ENCODE measurements around the genes APOH, PRKCA and HELZ.

GRCh38 chr17:65156324-65157440 lies 19.5 kb downstream of the RGS9 start:
- PRO-cap, 6 experiments, result no peak in any of the 6 experiments
- RAMPAGE, long total RNA, 2 experiments, result no peak in any of the 2 experiments
- RRBS, result no CpG with 5 or more reads among the region's 26 CpGs

GRCh38 chr17:65555660-65556365 lies 5.6 kb downstream of the AXIN2 start:
- PRO-cap, 6 experiments, result peak in 2 of 6 experiments; most common plus-strand start chr17:65556218 (in 2); most common minus-strand start chr17:65556060 (in 2)
- RAMPAGE, long total RNA, 2 experiments, result no peak in any of the 2 experiments
- RRBS, result no CpG with 5 or more reads among the region's 12 CpGs

DNA sequence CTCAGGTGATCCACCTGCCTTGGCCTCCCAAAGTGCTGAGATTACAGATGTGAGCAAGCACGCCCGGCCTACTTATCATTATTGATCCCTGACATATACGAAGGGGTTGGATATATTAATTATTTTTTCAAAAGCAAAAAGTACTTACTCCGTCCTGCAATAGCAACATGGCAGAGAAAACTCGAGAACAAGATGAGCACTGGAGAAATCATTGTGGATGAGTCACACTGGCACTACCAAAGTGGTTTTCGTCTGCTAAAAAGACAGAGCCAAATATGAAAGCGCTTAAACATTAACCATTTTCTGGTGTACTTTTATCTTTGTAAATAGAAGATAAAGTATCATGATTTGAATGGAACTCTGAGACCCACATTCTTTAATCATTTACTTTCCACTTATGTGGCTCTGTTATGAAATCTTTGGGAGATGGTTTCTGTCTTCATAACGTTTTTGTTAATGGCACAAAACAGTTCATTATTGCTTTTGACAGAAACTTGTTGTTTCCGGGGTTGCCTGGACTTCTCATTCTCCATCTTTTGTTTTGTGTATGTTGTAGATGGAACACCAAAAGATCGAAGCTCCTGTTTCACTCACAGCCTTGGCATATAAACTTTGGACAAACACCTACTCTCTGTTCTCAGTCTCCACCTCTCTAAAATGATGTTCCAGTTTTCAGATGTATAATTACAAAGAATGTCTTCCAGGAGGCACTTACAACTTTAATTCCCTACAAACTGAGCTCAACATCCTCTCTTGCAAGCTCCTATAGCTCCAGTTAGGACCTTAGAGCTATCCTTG lies at the start of gene APOH:
TSS of gene APOH (minus strand) at position 248 of the 798 bp plus-strand sequence.
- PRO-cap, 6 experiments, result no peak in any of the 6 experiments
- RAMPAGE, long total RNA, 2 experiments, result no peak in any of the 2 experiments
- RRBS, result no CpG with 5 or more reads among the region's 10 CpGs

DNA sequence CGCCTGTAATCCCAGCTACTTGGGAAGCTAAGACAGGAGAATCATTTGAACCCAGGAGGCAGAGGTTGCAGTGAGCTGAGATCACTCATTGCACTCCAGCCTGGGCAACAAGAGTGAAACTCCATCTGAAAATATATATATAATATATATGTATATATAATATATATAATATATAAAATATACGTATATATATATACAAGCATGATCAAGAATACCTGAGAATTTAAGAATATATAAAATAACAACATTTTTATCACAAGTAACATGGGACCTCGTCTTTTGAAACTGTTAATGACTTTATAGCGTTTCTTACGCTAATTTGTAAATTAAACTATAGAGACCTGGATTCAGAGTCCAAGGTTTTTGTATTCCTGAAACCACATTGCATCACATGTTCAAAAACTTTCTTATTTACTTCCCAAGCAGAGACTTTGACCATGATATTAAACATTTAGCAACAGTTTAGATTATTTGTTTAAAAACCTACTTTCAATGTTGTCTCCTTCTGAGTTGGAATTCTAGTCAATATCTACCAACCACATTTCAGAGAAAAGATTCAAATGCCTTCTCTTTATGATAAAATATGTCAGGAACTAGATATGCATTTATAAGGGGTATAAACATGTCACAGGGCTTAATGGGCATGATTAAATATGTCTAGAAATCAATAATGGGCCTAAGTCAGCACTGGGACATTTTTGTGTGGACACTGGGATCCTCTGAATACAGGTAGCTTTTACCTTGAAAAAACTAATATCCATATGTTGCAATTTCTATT lies 6.1 kb upstream of the APOH start:
- PRO-cap, 6 experiments, result no peak in any of the 6 experiments
- RAMPAGE, long total RNA, 2 experiments, result no peak in any of the 2 experiments
- RRBS, result no CpG with 5 or more reads among the region's 5 CpGs

GRCh38 chr17:66296272-66296642 lies 6.2 kb upstream of the PRKCA start:
- PRO-cap, 6 experiments, result no peak in any of the 6 experiments
- RAMPAGE, long total RNA, 2 experiments, result no peak in any of the 2 experiments
- RRBS, result no CpG with 5 or more reads among the region's 5 CpGs

DNA sequence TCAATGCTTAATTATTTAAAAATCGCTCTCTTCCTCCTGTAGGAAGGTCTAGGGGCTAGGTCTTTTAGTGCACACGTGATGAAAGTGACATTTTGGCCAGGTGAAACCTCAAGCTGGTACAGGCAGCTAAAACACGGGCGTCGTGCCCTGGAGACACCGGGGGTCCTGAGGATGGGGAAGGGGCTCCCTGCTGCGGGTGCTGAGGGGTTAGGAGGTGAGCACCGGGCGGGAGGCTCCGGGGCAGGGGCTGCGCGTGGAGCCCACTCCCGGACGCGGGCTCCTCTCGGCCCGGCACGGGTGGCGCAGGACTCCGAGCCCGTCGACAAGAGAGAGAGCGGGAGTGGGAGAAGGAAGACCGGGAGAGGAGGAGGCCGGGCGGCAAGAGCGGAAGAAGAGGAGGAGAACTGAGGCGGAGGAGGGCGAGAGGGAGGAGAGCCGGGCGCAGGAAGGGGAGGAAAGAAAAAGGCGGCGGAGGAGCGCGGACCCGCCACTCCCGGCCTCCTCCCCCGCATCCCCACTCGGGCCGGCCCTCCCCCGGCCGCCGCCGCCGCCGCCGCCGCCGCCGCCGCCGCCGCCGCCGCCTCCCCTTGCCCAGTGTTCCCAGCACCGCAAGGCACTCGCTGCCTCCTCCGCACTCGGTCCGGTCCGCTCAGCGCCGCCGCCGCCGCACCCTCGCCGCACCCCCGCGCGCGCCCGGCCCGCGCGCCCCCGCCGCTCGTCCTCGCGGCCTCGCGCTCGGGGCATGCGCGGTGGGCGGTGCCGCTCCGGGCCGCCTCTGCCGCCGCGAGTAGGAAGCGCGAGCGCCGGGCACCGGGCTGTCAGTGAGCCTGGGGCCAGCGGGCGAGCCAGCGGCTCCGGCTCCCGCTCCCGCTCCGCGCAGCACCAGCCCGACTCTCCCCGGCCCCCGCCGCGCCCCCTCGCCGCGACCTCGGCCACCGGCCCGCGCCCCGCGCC lies at the start of gene PRKCA:
TSS of gene PRKCA (plus strand) at position 818 of the 954 bp plus-strand sequence.
- PRO-cap, 6 experiments, result peak in 6 of 6 experiments; most common plus-strand start position 821 of the sequence (in 6); most common minus-strand start position 691 of the sequence (in 6)
- RAMPAGE, long total RNA, 2 experiments, result no peak in any of the 2 experiments
- RRBS, result 2% methylated on average over 80 of the region's 120 CpGs

GRCh38 chr17:66610147-66610868 lies 224.6 kb upstream of the CACNG5 start:
- PRO-cap, 6 experiments, result no peak in any of the 6 experiments
- RAMPAGE, long total RNA, 2 experiments, result no peak in any of the 2 experiments
- RRBS, result no CpG with 5 or more reads among the region's 10 CpGs

DNA sequence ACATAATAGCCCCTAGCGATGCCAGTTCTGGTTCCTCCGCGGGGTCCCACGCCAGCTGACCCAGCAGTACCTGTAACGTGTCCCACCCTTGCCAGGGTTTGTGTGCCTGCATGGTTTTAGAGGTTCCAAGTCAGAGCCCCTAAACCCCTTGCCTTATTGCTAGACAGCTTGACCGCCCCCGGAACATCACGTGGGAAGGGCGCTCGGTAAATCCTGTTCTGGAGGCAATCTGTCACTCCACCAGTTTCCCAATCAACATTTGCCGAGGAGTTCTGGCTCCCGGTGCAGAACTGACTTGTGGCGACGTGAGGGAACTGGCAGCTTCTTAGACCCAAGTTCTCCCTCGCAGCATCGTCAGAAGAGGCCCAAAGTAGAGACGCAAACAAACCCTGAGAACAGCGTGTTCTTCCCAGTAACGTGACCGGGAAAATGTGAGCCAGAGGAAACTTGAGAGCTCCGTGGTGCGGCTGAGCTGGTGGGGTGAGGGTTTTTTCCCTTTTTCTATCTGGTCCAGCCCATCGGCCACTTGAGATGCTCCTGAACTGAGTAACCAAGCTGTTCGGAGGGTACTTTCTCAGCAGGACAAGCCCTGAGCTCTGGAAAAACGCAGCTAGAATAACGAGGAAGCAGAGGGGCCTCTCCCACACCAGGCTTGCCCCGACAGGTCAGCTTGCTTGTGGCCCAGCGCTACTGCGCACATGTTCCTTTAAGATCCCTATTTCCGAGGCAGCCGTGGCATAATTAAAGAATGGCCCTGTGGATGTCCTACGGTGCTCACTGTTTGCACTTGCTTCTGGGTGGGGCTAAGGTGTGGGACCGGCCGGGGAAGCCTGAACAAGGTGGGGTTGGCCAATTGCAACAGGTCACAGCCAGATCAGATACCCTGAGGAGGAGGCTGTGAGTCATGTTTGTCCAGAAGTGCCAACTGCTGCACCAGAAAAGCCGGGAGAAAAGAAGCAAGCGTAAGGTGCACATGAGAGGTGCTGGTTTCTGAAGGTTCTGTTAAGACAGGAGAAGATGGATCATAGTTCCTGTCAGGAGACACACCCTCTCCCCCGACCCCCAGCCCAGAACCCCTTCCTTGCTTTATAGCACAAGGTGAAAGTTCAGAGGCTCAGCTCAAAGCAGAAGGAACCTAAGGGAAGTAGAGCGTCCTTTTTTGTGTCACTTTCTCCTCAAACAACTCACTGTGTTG lies 158.7 kb upstream of the CACNG5 start:
- PRO-cap, 6 experiments, result no peak in any of the 6 experiments
- RAMPAGE, long total RNA, 2 experiments, result no peak in any of the 2 experiments
- RRBS, result 86% methylated on average over 6 of the region's 38 CpGs

DNA sequence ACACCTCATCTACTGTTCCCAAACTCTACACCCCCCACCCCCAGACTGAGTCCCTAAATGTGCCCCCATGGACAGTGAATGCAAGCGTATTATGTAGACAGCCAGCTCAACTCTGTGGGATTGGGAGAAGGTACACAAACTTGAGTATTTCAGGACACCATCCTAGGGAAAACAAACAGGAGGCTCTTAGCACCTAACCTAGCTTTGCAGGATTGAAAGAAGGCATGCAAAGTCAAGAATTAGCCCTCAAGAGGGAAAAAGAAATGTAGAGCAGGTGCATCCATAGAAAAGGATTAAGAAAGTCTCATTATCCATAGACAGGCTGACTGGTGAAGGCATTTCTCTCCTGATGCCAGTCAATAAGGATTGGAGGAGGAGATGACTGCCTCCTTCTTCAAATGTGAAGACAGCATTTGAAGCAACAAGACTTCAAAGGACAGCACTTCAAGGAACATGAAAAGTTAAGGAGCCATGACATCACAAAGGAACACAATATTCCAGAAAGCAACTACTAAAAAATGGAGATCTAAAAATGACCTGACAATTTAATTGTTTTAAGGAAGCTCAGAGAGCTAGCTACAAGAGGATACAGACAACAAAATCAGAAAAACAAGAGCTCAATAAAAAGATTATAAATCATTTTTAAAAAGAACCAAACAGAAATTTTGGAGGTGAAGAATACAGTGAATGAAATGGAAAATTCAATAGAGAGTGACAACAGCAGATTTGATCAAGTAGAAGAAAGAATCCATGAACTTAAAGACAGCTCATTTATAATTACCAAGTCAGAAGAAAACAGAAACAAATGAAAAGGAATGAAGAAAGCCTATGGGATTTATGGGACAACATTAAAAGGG lies 136.9 kb upstream of the CACNG5 start:
- PRO-cap, 6 experiments, result no peak in any of the 6 experiments
- RAMPAGE, long total RNA, 2 experiments, result no peak in any of the 2 experiments
- RRBS, result no CpG with 5 or more reads among the region's 1 CpG

- PRO-cap, 6 experiments, result no peak in any of the 6 experiments
- RAMPAGE, long total RNA, 2 experiments, result no peak in any of the 2 experiments
- RRBS, result no CpG with 5 or more reads among the region's 3 CpGs
Measured at GRCh38 chr17:66715677-66716144, 119.2 kb upstream of the CACNG5 start.

DNA sequence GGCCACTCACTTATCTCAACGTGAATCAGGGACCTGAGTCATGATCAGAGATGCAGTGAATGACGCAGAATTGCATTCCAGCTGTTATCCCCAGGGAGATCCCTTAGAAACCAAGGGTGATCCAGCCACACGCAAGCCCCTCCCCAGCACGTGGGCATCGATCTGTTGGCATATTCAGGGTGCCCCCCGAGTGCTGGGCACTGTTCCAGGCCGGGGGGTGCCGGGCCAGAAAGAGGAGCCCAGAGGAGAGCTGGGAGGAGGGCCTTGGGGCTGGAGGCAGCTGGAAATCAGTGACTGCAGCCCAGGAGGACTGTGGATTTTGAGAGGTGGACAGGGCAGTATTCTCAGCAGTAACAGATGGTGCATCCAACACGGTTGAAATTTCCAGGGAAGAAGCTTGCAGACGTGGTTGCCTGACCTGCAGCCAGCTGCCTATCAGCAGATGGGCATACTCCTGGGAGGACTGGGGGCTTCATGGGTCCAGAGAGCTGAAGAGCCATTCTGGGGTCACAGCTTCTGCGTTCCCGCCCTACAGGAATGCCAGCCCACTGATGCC lies 87.1 kb upstream of the CACNG5 start:
- PRO-cap, 6 experiments, result no peak in any of the 6 experiments
- RAMPAGE, long total RNA, 2 experiments, result no peak in any of the 2 experiments
- RRBS, result no CpG with 5 or more reads among the region's 12 CpGs

DNA sequence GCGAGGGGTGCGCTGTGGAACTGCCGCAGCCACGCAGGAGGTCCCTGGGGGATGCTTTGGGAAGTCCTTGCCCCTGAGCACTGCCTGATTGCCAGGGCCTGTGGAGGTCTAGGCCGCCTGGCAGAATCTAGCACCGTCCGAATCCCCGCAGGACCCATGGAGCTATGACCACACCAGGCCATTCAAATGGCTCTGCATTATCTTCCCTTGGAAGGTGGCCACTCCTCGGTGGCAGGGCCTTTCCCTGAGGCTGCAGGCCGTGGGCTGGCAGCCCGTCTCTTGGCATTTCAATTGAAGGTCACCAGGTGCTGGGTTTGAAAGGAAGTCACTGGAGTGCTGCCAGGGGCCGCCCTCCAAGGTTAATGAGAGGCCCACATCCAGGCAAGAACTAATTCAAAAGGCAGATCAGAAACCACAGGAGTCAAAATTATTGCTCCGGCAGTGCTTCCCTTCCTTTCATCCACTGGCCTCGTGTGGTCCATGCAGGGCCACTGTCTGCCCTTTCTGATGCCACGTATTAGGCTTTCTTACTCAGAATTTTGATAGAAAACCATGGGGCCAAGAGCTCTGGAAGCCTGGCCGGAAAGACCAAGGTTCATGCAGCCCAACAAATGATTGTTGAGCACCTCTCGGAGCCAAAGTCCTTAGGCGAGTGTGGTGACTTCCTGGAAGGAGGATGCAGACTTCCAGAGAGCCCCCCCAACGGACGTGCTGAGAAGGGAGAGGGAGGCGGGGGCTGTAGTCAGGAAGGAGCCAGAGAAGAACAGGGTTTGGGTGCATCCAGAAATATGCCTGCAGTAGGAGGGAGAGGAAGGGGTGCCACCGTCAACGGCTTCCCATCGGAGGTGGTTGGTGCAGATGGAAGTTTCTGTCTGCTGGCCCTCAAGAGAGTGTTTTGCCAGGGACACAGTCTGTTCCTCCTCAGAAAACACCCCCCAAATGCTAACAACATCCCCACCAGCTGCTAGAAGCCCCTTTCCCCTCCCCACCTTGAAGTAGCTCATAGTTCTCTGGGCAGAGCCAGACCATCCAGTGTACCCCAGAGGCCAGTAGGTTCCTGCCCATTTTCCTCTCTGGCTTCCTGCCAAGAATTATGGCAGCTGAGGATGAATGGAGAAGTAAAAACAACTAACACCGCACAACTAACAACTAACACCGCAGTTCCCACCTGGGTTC lies 27.4 kb upstream of the CACNG5 start:
- PRO-cap, 6 experiments, result no peak in any of the 6 experiments
- RAMPAGE, long total RNA, 2 experiments, result no peak in any of the 2 experiments
- RRBS, result no CpG with 5 or more reads among the region's 26 CpGs

- PRO-cap, 6 experiments, result no peak in any of the 6 experiments
- RAMPAGE, long total RNA, 2 experiments, result no peak in any of the 2 experiments
- RRBS, result 2% methylated on average over 51 of the region's 135 CpGs
Measured at GRCh38 chr17:66964789-66965941, 658 bp downstream of the CACNG4 start.

DNA sequence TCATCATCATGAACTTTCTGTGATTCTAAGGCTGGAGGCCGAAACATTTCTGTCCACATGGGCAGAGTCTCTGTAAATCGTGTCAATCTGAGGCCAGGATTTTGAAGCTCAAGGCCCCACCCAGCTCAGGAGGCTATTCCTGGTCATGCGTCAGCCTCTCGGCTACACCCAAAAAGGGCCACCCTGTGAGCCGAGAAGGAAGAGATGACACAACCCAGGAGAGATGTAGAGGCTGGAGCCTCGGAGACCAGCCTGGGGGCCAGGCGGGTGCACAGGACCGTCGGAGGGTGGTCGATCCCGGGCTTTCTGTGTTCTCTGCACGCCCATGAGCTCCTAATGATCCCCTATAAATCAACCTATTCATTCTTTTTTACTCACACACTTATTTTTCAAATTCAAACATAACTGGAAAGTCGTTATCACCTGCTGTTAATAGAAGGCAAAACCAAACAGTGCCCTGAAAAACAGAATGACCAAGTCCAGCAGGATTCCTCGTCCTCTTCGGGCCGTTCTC lies 1.0 kb upstream of the CACNG1 start:
- PRO-cap, 6 experiments, result no peak in any of the 6 experiments
- RAMPAGE, long total RNA, 2 experiments, result no peak in any of the 2 experiments
- RRBS, result no CpG with 5 or more reads among the region's 16 CpGs

- PRO-cap, 6 experiments, result no peak in any of the 6 experiments
- RAMPAGE, long total RNA, 2 experiments, result no peak in any of the 2 experiments
- RRBS, result no CpG with 5 or more reads among the region's 13 CpGs
Measured at GRCh38 chr17:67075913-67076988, 31.9 kb downstream of the CACNG1 start.

GRCh38 chr17:67223916-67224528 lies 21.0 kb downstream of the HELZ start:
- PRO-cap, 6 experiments, result no peak in any of the 6 experiments
- RAMPAGE, long total RNA, 2 experiments, result no peak in any of the 2 experiments
- RRBS, result no CpG with 5 or more reads among the region's 7 CpGs

DNA sequence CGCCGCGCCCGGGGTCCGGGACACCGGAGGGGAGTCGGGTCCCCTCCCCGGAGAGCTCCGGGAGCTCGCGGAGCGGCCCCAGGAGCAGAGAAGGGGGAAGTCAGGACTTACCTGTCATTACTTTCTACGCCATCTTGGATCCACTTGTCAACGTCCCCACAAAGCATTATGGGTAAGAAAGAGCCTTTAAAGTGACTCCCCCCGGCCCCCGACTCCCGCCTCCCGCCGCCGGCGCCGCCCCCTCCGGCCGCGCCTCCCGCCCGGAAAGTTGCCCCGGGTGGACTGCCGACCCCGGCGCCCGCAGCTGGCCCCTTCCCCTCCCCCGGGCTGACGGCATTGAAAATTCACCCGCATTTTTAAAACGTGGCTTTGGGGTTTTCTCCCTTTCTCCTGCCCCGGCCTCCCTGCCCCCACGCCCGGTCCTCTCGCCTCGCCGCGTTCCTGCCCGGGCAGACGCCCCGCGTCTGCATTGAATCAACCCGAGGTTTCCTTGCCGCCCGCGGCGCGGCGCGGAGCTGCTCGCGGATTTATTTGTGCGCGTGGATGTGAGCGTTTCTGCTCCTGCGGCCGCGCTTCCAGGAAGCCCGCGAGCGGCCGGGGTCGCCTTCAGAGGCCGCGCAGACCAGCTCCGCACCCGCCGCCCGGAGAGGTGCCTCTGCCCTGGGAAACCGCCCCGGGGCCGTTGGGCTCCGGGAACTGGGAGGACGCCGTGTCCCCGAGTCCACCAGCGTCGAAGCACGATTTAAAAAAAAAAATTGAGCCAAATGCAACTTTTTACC lies at the start of gene HELZ:
TSS of gene HELZ (minus strand) at position 160 of the 779 bp plus-strand sequence.
- PRO-cap, 6 experiments, result peak in 6 of 6 experiments; most common plus-strand start position 242 of the sequence (in 2); most common minus-strand start position 160 of the sequence (in 4)
- RAMPAGE, long total RNA, 2 experiments, result start-site peak on the minus strand in 2 of 2 experiments, centred at position 144 of the sequence, 121 to 162 reads per replicate
- RRBS, result 1% methylated on average over 17 of the region's 84 CpGs

GRCh38 chr17:67357073-67357740 lies 9.2 kb downstream of the PSMD12 start:
- PRO-cap, 6 experiments, result no peak in any of the 6 experiments
- RAMPAGE, long total RNA, 2 experiments, result start-site peak on the minus strand in 1 of 2 experiments, at chr17:67357339-67357396 at its widest, 42 reads per replicate
- RRBS, result no CpG with 5 or more reads among the region's 6 CpGs

DNA sequence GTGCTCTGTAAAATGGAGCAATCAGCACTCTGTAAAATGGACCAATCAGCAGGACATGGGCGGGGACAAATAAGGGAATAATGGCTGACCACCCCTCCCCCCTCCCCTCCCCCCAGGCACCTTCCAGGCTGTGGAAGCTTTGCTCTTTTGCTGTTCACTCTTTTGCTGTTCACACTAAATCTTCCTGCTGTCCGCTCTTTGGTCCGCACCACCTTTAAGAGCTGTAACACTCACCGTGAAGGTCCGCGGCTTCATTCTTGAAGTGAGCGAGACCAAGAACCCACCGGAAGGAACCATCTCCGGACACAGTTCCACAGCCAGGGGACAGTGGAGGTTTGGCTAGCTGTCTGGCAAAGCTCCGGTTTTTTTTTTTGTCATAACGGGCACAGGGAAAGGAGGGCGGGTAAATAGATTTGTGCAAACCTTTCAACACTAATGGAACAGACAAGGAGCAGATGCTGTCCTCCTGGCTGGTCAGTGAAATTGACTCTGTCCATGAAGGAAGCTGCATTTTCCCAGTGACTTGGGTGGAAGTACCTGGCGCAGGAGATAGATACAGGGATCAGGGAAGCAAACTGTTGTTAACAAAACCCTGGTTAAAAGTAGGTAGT lies 8.4 kb downstream of the PITPNC1 start:
- PRO-cap, 6 experiments, result no peak in any of the 6 experiments
- RAMPAGE, long total RNA, 2 experiments, result no peak in any of the 2 experiments
- RRBS, result 15% methylated on average over 2 of the region's 13 CpGs

DNA sequence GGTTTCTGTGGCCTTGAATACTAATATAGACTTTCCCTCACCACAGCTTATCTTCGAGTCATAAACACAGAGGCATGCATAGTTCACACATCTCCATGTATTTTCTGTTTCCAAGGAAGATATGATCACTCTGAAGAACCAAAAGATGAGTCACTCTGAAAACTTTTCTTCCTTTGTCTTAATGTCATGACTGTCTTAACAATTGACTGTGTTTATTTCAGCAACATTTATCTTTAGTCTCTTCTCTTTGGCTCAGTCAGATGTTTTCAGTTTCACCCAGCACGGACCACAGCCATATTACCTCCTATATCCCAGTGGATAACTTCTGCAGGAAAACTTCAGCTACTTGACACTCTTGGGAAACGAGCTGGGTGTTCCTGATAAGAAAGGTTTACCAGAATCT lies 54.6 kb downstream of the PITPNC1 start:
- PRO-cap, 6 experiments, result peak in 3 of 6 experiments; most common plus-strand start position 259 of the sequence (in 3); most common minus-strand start position 106 of the sequence (in 1)
- RAMPAGE, long total RNA, 2 experiments, result no peak in any of the 2 experiments
- RRBS, result no CpG with 5 or more reads among the region's 3 CpGs